Camera-type eye (tissue), 1 donor: ENCODE measurements around a stretch of chr15.

DNA sequence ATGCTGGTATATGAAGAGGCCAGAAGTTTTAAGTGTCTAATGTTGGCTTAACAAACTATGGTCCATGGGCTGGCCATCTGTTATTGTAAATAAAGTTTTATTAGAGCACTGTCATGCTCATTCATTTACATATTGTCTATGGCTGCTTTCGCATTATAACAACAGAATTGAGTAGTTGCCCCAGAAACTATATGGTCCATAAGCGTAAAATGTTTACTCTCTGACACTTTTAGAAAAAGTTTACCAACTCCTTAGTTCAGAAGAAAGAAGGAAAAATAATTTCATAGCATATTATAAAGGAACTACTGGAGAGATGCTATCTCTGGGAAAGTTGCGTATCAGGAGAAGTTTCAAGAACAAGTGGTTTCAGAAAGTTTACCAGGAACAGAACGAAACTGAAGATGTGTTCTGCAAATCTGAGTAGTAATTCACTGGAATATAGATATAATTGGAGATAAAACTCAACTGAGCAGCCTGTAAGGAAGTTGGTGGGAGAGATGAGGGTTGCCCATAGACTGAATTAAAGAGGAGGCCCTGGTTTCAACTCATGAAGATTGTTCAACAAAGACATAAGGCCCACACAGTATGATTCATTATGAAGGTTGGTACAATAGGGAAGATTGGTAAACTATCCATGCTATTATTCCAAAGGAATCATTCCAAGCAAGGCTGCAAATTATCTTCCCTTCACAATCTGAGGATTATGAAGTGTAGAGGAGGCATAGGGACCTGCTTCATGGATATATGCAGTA is 68.1 kb downstream of the MEF2A start:
- RAMPAGE, long total RNA, result no peak

DNA sequence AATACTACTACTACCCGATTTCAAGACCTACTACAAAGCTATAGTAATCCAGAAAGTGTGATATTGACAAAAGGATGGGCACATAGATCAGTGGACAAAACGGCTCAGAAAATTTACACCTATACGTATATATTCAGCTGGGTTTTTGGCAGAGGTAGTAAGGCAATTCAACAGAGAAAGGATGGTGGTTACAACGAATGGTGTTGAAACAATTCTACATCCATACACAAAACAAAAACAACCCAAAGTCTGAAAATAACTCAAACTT is 35.5 kb downstream of the LYSMD4 start:
- RAMPAGE, long total RNA, result no peak

DNA sequence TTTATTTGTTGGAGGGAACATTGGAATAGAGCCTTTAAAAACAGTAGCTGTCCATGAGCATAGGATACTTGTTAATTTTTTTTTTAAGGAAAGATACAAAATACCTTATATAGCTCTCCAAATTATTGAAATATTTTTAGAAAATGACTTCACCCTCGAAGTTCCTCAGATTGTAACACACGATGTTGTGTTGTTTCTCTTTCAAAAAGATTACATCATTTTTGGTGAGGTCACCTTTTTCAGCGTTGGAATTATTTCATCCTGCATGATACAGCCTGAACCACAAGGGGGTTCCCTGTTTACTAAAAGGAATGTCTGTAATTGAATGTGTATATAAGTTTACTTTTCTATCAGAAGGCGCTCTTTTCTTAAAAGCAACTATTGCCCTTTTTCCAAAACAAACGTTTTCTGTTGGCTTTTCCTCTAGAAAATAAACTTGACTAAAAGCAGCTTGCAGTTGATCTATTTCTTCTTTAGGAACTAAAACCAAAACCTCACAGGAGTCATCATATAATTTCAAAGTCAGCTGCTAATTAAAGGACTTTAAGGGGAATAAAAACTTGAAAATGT is 29.6 kb downstream of the LYSMD4 start:
- RAMPAGE, long total RNA, result no peak

- RAMPAGE, long total RNA, result no peak
These were observed 253.1 kb upstream of the LYSMD4 start for GRCh38 chr15:99986303-99986735.

DNA sequence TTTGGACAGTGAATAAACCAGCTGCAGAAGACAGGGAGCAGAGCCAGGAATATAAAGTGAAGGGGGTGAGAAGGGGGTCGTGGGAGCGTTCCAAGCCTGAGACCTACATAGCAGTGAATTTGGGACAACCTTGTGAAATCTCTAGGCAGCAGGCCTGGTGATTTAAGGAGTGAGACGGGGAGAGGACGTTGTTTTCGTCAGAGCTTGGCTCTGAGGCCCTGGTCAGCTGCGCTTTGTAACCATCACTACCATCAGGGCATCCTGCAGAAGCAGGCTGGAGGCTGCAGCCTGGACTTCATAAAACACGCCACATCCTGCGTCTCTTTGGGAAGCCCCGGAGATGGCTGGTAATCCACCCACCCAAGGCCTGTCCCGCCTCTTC is 215.9 kb downstream of the ADAMTS17 start:
- RAMPAGE, long total RNA, result no peak

- RAMPAGE, long total RNA, result no peak
These were observed 7.4 kb upstream of the ADAMTS17 start for GRCh38 chr15:100349219-100349545.

DNA sequence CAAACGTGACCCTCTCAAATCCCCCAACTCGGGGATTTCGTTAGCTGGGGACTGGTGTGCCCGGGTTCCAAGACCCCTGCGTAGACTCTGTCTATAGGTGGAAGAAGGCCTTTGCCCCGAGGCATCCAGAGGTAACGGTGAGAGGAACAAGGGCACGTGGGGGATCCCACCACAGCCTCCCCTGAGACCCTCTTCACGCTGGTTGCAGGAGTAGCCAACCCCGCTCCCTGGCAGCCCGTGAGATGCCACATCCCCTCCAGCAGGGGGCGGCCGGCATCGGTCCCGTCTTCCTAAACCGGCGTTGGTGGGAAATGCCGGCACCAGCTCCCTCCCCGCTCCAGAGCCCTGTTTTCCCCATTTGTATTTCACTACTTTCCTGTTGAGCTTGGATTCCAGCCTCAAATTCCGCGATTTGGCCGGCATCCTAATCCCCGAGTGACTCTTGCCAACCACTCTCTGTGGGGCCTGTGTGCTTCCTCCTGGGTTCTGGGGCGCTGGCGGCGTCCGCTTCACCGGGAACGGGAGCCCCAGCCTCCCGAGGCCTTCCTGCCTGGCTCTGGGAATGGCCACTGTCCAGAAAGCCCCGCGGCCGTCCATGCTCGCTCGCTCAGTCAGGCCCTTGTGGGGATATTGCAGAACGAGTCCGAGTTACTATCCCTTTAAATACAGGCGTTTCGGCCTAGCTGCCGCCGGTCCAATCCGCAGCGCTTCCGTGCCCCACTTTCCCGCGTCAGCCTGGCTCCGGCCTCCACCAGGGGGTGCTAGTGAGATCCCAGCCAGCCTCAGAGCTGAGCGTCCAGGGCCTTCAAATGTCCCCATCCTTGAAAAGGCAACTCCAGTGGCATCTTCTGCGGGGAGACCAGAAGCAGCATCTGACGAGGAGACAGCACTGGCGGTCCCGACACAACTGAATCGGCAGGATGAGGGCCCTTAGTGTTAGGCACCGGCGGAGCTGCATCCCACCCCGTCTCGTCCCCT is 8.1 kb upstream of the ADAMTS17 start:
- RAMPAGE, long total RNA, result no peak

- RAMPAGE, long total RNA, result no peak
These were observed 56.5 kb downstream of the ASB7 start for GRCh38 chr15:100658981-100659223.

DNA sequence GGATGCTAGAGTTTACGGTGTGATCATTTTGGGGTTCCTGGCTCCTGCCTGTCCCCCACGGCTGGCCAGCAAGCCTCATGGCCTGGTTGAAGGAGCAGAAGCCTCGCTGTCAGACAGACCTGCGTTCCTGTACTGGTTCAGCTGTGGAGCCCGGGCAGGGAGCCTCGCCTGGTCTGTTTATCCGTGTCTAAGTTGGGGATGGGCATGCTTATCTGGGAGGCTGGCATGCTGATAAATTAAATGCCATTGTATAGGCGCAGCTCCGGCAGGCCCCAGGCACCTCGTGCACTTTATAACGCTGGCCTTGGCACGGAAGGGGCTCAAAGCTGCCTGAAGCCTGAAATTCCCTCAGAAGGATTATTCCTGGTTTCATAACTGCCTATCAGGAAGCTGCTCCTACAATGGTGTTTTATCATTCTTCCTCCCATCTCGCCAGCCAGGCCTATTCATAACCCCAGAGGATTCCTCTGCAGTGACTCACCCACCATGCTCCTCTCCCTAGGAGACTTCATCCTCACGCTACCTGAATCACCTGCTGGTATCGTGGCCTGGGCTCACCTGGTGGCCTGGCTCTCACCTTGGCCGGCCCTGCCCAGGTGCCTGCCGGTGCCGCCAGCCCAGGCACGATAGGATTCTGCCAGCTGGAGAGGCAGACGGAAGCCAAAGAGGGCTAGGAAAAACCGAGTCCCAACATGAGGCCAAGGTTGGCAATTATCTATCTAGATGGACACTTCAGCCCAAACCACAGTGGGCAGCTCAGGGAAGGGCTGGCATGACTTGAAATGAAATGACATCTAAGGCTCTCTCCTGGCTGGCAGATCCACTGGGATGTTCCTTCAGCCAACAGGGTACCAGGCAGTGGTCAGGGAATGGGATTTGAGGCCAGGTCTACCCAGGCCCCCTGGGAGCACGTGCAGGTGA is 111.1 kb downstream of the ASB7 start:
- RAMPAGE, long total RNA, result no peak

DNA sequence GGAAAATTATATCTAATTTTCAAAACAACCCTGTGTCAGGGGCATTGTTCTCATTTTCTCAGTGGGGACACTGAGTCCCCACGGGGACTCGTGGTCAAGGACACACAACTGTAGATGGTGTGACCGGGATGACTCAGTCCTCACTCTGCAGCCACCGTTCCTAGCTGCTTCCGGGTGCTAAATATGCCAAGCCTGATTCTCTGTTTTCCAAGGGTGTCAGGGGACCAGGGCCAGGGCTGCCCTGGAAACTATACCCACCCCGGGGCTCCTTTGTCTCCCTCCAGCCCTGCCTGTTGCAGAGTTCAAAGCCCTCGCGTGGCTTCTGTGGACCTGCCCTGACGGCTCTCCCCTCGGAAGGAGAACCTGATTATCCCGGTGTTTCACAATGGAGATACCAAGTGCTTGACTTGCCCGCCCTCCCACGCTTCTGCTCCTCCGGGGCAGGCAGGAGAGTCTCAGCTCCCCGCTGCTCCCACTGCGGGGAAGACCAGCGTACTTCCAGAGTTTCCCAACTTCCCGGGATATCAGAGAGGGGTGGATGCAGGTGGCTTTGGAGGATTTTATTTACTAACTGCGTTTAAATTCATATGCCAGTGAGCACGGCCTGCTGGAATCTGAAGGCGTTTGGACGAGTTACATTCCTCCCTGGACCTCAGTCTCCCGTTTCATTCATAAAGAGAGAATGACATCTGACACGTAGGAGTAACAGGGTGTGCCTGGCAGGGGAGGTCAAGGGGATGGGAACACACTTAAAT is 125.0 kb downstream of the ASB7 start:
- RAMPAGE, long total RNA, result no peak

DNA sequence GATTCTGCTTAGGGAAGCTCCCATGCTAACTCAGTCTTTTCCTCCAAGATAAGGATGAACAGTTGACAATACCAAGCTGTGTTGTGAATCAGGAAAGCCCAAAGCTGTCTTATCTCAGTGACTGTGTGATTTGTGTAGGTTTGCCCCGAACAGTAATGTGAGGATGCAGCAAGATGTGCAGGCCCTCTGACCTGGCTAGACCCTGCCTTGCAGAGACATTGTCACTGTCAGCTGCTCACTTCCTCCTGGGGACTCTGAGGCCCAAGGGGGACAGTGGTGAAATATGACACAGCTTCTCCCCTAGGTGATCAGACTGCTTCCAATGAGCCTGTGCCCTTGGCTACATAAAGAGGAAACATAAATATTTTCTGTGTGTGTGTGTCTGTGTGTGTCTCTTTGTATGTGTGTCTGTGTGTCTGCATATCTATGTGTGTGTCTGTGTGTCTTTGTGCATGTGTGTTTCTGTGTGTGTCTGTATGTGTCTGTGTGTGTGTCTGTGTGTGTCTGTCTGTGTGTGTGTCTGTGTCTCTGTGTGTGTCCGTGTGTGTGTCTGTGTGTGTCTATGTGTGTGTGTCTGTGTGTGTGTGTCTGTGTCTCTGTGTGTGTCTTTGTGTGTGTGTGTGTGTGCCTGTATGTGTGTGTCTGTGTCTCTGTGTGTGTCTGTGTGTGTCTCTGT is 21.7 kb downstream of the LRRK1 start:
- RAMPAGE, long total RNA, result no peak

DNA sequence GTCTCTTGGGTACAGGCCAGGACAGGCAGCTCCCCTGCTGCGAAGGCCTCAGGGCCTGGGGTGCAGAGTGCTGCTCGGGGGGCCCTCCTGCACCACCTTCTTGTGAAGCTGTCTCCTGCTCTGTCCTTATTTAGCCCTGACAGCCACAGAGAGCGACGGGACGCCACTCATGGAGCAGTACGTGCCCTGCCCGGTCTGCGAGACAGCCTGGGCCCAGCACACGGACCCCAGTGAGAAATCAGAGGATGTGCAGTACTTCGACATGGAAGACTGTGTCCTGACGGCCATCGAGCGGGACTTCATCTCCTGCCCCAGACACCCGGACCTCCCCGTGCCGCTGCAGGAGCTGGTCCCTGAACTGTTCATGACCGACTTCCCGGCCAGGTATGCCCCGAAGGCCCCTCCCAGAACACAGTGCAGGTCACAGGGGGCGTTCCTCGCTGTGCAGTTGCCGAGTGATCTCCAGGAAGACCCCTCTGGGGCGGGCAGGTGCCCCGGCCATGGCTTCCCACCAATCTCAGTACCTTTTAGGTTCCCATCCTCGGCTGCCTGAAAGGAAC is 132.5 kb downstream of the LRRK1 start:
- RAMPAGE, long total RNA, result no peak

- RAMPAGE, long total RNA, result no peak
These were observed 149.8 kb downstream of the LRRK1 start for GRCh38 chr15:101068688-101069706.

DNA sequence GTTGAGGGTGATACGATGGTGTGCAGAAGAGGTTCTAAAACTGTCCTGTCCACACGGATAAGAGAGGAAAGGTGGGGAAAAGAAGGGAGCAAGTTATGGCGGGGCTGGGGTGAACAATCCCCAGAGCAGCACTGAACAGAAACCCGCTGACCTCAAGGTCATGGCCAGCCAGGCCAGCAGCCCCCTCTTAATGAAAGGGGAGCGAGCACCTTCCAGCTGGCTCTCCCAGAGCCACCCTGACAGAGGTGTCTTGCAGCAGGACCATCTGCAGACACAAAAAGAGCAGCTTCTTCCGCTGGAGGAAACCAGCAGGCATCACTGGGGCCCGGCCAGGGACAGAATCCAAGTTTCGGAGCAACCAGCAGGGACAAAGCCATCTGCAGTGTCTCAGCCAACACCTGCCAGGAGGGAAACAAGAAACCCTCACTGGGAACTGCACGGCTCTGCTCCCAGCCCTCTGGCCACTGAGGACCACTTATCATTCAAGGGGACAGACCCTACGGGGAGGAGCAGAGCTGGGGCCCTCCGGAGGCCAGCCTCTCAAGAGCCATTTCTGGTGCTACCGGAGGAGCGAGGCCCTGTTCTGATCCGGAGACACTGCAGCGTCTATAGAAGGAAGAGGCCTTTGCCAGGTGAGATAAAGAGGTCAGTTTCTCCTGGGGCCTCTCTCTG is 89.2 kb downstream of the CHSY1 start:
- RAMPAGE, long total RNA, result no peak

DNA sequence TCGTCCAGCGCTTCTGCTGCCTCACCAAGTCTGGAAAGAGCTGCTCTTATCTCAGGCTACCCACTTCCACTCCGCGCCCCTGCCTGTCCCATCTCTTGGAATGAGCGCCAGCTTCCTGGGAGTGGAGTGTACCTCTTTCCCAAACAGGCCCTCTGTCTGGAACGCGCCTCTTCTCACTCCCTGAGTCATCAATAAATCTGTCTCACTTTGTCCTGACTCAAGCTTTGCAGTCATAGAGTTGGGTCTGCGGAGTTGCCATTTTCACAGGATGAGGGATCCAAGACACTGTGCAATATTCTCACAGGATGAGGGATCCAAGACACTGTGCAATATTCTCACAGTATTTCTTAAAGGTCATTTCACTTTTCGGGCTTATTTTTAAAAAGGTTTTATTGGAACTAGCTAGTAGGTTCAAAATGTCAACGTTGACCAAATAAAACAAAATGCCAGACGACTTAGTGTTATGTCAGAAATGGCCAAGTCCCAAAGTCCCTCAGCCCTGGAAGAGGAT is 81.2 kb downstream of the CHSY1 start:
- RAMPAGE, long total RNA, result no peak

DNA sequence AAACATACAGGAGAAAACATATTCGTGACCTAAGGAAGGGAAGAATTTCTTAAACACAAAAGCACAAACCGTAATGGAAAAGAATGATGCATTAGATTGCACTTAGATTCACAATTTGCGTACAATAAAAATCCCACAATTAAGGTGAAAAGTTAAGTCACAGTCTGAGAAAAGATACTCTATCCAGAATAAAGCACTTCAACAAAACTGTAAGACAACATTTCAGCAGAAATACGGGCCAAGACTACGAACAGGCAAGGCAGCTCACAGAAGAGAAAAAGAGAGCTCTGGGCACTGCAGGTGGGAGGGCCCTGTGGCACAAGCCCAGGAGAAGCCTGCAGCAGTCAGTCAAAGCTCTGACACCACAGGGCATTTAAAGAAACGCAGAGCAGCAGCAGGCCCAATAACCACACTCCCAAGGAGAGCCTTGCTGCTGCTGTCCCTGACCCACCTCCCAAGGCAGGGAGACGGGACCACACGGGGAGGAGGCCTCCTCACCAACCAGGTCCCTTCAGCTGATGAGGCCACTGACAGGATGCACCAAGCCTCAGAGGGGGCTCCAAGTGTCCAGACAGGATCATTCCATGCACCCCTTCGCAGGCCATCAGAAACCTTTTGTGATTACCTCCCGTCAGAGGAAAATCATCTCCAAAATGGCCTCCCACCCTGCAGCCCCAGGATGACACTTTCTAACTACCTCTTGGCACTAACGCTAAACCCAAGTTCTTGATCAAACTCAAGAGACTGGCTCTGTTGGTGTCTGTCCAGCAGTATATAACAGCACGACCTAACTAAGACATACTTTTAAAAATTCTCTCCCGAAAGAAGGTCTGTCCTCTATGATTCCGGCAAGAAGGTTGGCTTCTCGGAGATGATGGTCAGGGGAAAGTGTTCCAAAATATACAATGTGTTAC is 19.1 kb downstream of the CHSY1 start:
- RAMPAGE, long total RNA, result no peak

- RAMPAGE, long total RNA, result no peak
These were observed 1.1 kb upstream of the SNRPA1 start for GRCh38 chr15:101296176-101296491.

DNA sequence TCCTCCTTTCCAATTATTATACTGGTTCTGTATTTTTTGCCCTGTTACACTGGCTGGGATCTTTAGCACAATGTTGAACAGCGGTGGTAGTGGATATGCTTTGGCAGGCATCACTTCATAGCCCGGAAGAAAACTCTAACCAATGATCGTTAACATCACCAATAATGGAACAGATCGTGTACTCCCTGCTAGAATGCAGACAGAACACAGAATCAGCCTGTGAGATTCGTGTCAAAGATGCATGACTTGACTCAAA is 4.1 kb upstream of the SNRPA1 start:
- RAMPAGE, long total RNA, result no peak

DNA sequence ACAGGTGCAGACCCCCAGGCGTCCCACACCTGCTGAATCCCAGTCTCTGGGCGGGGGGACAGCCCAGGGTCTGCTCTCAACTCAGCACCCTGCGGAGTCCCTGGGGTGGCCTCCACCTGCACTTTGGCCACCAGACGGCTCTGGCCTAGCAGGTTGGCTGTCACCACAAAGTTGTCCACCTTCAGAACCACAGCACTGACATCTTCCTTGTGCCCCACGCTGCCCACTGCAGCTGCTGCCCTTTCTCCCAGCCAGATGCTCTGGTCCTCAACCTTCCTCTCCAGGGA is 34.8 kb upstream of the SNRPA1 start:
- RAMPAGE, long total RNA, result no peak

DNA sequence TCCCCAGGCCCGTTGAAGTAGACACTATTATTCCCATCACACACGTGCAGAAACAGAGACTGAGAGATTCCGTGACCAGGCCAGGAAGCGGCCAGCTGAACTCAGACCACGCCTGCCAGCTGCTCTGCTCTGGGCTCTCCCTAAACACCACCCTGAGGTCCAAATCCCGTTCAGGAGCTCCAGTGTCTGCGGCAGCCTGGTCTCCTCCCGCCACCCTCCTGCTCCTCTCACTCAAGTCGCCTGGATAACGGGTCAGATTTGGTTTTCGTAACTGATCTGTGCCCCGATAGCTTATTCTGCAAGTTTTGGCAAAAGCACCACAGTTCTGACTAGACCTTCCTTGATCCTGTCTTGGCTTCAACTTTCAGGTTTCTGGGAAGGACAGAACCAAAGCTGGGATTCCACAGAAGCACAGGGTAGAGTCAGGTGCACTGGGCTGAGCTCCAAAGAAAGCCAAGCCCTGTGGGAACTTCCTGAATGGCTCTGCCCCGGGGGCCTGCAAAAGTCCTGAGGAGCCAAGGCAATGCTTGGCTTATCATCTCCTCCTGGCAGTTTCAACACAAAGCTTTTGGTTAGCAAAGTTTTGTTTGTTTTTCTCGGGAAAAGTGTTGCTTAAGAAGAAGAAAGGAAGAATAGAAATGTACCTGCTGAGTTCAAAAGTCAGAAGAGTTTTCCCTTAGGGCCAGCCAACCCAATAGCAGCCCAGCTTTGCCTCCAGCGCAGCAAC is 53.8 kb upstream of the SNRPA1 start:
- RAMPAGE, long total RNA, result no peak